ENCODE results near the gene ZNF165.

DNA sequence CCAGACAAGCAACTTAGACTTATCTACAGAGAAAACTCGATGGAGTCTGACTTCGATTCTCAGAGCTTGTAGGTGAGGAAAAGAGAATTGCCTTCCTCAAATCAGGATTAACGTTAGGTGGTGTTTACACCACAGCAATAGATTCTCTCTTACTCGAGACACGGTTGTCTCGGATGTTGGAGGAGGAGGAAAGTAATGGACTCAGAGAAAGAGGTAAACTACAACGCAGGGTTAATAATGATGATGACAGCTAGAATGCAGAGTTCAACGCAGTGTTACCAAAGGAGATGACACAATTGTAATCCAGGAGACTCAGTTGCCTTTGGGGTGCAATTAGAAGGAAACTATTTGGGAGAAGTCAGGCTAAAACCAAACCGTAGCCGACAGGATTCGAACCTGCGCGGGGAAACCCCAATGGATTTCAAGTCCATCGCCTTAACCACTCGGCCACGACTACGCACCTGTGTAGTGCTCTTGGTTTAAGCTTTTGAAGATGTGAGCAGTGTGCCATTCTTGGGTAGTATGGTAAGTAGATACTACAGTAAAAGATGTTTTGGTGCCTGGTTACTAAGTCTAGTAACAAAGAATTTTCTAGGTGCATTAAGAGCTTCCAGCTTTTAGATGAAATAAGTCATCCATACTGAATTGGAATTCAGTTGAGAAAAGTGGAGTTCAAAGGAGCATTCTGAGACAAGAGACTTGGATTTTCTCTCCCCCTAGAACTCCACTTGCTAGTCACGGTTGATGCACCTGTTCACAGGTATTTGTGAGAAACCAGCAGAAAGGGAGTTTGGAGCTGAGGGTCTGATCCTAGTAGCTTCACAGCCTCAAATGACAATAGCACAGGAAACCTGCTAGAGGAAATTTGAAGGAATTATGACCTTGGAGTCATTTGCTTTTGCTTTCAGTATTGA lies 32.8 kb upstream of the ZNF184 start:
- PRO-cap, result no peak

DNA sequence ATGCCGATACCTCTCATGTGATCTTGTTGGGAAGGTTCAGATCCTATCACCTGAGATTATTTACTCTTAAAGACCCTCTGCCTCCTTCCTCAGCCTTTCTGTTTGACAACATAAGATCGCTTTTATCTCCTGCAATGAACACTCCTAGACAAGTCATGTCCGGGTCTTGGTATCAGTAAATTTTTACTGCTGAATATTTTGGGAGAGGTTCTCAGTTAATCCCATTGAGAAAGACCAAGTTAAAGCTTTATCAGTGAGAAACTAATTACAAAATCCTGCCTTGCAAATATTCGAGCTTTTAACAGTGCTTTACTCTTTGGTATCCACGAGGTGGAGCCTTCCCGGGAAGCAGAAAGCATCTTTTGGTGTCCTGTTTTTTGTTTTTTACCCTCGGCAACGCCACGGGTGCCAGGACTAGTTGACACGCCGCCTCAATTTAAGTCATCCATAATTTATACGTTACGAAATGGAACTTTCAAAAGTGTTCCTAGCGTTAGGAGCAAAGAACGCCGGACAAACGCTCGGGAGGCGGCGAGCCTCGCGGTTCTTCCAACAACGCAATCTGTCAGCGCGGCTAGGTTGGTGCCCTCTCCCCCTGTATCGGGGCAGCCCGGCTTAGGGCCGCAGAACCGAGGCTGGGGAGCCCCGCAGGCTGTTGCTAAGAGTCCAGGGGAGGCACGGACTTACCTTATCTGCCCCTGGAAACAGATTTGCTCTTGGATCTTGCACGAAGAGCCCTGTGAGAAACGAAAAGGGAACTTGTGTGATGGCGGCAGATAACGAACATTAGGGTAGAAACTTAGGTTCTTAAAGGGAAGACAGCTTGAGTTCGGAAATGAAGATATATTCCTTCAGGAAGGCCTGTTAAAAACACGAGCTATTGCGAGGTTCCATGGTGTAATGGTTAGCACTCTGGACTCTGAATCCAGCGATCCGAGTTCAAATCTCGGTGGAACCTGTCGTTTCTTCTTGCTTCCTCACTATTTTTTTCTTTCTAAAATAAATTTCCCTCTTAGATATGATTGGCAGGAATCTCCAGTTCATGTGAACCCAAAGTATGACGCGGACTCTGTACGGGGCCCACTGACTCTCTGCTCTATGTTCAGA lies 46.1 kb upstream of the ZNF184 start:
- PRO-cap, result unidirectional peak, plus-strand start at position 380 of the sequence

GRCh38 chr6:27568103-27568852 lies 95.4 kb upstream of the ZNF184 start:
- PRO-cap, result no peak

GRCh38 chr6:27617636-27618222 lies 144.8 kb upstream of the ZNF184 start:
- PRO-cap, result no peak

GRCh38 chr6:27650806-27651150 lies 157.0 kb downstream of the H2BC13 start:
- PRO-cap, result no peak

DNA sequence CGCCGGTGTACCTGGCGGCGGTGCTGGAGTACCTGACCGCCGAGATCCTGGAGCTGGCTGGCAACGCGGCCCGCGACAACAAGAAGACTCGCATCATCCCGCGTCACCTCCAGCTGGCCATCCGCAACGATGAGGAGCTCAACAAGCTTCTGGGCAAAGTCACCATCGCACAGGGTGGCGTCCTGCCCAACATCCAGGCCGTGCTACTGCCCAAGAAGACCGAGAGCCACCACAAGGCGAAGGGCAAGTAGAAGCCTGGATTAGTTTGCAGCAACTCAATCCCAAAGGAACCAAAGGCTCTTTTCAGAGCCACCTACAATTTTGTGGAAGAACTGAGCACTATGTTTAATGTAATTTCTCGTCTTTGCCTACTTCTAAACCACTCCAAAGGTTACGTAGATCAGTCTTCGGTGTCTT lies 387 bp downstream of the H2AC13 start:
- PRO-cap, result no peak

GRCh38 chr6:27811908-27813212 lies 2.2 kb downstream of the H2AC14 start:
- PRO-cap, result unidirectional peak, plus-strand start at chr6:27812616

DNA sequence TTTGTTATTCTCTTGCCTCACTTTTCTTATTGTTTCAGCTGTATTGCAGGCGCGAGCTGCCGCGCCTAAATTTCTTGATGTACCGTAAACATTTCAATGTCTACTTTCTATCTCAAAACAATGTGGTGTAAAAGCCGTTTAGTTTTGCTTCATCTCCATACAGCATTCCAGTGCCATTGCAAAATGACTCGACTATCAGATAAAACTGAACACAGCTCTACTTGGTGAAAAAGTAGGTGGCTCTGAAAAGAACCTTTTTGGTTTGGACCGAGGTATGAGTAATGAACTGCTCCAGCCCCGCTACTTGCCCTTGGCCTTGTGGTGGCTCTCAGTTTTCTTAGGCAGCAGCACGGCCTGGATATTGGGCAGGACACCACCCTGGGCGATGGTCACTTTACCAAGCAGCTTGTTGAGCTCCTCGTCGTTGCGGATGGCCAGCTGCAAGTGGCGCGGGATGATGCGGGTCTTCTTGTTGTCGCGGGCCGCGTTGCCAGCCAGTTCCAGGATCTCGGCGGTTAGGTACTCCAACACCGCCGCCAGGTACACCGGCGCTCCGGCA lies 449 bp downstream of the H2AC15 start:
- PRO-cap, result bidirectional peak, plus-strand start at position 331 of the sequence, minus-strand start at position 283 of the sequence

- PRO-cap, result bidirectional peak, plus-strand start at chr6:27866620, minus-strand start at chr6:27866149
These were observed 879 bp downstream of the H1-5 start for GRCh38 chr6:27866505-27866912.

DNA sequence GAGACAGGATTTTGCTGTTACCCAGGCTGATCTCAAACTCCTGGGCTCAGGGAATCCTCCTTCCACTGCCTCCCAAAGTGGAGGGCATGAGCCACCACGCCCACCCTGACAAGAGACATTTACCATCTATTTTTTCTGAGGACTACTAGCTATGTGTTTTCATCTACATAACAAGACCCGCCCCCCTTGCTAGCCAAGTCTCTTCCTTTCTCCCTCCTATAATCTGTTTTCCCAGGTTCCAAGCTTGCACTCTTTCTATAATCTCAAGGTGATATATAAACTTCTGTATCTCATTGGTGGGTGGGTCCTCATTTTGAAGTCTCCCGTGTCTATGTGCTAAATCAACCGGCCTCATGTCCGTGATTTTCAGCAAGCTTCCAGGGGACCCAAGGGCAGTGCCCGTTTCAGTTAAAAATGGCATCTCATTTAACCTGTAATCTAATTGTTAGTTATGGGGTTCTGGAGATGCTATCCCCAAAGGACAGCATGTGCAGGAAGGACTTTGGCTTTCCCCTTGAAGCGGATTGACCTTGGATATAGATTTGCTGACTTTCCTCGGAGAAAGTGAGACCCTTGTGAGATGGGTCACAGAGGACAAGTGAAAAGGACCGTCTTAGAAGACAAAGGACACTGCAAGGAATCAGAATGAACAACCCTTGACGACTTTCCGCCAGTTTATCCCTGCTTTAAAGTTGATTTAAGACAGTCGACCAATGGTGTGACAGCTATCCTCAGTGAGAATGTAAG lies 881 bp downstream of the H3C12 start:
- PRO-cap, result bidirectional peak, plus-strand start at position 362 of the sequence, minus-strand start at position 251 of the sequence; bidirectional peak, plus-strand start at position 567 of the sequence, minus-strand start at position 566 of the sequence

GRCh38 chr6:28079761-28080662 lies at the start of gene ZNF165:
TSS of gene ZNF165 (plus strand) at chr6:28080568.
- PRO-cap, result no peak

GRCh38 chr6:28104449-28105850 lies 19.5 kb upstream of the ZSCAN16 start:
- PRO-cap, result bidirectional peak, plus-strand start at chr6:28104849, minus-strand start at chr6:28104699; bidirectional peak, plus-strand start at chr6:28105065, minus-strand start at chr6:28104908

DNA sequence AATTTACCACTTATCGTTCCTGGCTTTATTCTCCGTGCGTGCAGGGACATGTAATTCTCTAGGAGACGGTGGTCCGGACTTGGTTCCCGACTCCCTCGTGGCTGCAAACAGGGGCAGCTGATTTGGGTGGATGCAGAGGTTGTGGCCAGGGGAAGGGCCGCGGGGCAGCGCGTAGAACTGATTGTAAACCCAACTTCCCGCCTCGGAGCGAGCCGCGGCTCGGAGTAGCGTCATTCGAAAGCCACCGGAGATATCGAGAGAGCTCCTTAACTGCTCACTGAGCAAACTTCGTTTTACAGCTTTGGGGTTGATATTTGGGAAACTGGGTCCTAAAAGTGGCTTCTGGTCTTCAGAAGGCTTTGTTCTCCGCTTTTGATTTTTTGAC lies 17.5 kb upstream of the ZSCAN9 start:
- PRO-cap, result no peak

DNA sequence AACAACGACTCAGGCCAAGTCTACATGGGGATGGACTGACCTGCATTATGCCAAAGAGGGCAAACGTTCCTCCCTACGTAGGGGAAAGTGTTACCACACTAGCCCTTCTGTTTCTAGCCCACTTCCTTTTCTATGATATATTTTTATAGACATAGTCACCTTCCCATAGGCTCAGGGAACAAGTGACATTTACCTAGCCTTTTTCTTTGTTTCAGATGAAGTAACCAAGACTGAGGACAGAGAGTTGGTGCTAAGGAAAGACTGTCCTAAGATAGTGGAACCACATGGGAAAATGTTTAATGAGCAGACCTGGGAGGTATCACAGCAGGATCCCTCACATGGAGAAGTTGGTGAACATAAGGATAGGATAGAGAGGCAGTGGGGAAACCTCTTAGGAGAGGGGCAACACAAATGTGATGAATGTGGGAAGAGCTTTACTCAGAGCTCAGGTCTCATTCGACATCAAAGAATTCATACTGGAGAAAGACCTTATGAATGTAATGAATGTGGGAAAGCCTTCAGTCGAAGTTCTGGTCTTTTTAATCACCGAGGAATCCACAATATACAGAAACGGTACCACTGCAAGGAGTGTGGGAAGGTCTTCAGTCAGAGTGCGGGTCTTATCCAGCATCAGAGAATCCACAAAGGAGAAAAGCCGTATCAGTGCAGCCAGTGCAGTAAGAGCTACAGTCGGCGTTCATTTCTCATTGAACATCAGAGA lies 7.4 kb downstream of the ZSCAN9 start:
- PRO-cap, result no peak

GRCh38 chr6:28259482-28259965 lies 427 bp downstream of the NKAPL start:
- PRO-cap, result no peak

- PRO-cap, result no peak
These were observed 11.5 kb downstream of the GPX5 start for GRCh38 chr6:28536807-28538030.

GRCh38 chr6:28553840-28555064 lies 28.6 kb downstream of the GPX5 start:
- PRO-cap, result no peak

DNA sequence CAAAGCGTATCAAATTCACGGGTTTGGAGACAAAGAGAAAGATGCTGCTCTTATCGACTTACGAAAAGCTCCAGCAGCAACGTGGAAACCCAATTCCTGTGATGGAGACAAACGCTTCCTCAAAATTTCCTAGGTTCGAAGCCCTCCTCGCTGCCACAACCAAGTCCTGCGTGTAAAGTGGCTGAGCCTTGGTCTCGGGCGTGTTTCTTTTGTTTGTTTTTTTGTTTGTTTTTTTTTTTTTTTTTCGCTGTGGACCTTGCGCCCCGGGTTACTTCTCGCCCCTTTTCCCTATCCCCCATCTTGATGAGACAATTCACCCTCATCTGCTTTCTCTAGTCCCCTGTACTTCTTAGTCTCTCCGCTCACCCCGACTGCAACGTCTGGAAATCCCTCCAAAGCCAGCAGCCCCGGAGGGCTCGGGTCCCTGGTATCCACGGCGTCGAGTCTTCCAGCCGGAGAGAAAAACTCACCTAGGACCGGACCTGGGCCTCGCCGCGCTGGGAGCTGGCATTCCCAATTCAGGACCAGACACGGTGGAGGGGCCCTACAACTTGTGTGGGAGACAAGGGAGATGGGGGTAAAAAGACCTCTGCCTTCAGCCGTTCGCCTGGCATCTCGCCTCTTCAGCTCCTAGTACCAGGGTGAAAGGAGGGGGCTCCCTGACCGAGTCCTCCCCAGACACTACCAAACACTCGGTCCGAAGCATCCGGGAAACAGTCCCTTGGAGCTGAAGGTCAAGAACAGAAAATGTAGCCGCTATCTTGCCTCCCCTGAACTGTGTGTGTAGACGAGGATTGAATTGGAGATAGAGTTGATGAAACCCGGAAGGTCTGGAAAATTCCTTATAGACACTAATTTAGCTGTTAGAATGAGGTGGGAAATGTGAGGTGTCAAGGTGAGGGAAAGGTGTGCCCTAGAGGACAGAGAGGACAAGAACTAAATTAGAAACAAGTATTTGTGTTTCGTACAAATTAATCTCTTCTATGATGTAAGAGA lies 2.8 kb upstream of the SCAND3 start:
- PRO-cap, result no peak

- PRO-cap, result no peak
These were observed 138.7 kb upstream of the SCAND3 start for GRCh38 chr6:28725502-28726562.

DNA sequence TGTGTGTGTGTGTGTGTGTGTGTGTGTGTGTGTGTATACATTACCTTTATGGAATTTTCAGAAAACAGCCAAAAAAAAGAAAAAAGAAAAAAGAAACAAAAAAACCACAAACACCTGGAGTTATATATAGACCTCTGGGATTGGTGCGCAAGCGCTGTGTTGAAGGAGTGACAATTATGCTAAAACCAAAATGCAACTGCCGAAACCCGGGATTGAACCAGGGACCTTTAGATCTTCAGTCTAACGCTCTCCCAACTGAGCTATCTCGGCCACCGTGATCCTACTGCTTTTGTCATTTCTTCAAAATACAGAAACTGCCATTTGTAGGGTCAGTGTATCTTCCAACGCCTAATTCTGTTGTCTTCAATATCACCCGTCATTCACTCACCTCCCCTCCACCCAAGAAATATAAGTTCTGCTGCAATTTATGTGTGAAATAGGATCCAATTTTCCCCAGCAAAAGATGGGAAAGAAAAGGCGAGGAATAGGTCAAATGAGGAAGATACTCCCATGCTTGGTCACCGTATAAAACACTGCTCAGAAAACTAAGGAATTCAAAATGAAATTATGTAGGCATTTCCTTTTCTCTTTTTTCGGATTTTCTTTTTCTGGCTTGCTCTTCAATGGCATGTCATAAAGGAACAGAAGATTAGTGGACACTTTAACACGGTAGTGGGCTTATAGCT lies 116.0 kb downstream of the TRIM27 start:
- PRO-cap, result no peak

Measured in SUDHL5 (cell line).